Neural progenitor cell (in vitro differentiated cells): ENCODE data around the gene ARHGEF16.

- RAMPAGE, long total RNA = no peak
These were observed 102.9 kb upstream of the ARHGEF16 start for GRCh38 chr1:3351355-3352181.

DNA sequence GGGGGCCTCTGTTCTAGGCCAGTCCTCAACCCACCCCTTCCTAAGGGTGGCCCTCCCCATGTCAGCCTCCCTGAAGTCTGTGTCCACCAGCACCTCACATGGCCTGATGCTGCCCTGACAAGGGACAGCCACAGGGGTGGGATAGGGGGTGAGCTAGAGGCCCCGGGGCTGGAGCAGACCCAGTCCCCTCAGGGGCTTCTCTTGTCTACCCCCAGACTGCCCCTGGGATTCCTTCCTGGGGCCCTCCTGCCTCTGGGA is 15.0 kb upstream of the ARHGEF16 start:
- RAMPAGE, long total RNA = no peak

DNA sequence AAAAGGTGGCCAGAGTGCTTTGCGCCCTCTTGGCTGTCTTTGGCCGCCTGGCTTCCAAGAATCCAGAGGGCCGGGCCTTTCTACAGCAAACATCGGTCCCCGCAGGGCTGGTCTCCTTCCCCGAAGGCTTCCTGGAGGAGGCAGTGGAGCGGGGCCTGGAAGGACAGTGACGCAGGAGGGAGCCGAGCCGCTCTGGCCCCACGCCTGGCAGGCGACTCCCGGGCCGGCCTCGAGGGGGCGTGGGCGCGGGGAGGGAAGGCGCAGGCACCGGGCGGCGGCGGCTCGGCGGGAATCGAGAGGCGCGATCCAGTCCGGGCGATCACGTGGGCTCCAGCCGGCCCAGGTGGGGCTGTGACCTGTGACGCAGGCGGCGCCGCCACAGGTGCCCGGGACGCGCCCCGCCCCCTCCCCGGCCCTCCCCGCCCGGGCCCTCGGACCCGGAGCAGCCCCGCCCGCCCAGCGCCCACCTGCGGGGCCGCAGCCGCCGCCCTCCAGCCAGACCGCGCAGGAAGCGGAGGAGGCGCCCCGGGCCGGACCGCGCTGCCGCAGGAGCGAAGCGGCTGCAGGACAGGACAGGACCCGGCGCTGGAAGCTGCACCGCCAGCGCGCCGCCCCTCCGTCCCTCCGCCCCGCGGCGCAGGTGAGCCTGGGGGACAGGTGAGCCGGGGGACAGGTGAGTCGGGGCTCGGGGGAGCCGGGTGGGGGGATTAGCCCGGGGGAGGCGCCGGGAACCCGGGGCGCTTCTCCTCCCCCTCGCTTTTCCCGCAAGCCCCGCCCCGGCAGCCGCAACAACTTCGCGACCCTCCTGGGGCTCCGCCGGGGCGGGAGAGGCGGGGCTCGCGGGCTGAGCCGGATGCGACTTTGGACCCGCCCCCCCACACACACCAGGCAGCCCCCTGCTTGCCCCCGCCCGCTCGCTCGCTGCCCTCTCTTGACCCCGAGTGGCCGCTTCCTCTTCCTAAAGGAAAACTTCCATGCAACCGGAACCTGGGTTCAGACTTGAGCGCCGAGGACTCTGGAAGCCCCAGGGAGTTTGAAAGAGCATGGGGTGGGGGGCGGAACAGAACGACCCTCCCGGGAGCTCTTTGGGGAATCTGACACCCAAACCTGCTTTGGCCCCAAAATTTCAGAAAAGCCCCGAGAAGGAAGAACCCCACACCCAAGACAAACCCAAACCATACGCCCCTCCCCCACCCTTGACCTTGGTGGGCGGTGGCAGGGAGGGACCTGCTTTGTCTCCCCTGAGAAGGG is at the start of gene ARHGEF16:
Gene ARHGEF16, plus strand, starts transcription at position 494 of the 1,251 bp plus-strand sequence.
- RAMPAGE, long total RNA = no peak

DNA sequence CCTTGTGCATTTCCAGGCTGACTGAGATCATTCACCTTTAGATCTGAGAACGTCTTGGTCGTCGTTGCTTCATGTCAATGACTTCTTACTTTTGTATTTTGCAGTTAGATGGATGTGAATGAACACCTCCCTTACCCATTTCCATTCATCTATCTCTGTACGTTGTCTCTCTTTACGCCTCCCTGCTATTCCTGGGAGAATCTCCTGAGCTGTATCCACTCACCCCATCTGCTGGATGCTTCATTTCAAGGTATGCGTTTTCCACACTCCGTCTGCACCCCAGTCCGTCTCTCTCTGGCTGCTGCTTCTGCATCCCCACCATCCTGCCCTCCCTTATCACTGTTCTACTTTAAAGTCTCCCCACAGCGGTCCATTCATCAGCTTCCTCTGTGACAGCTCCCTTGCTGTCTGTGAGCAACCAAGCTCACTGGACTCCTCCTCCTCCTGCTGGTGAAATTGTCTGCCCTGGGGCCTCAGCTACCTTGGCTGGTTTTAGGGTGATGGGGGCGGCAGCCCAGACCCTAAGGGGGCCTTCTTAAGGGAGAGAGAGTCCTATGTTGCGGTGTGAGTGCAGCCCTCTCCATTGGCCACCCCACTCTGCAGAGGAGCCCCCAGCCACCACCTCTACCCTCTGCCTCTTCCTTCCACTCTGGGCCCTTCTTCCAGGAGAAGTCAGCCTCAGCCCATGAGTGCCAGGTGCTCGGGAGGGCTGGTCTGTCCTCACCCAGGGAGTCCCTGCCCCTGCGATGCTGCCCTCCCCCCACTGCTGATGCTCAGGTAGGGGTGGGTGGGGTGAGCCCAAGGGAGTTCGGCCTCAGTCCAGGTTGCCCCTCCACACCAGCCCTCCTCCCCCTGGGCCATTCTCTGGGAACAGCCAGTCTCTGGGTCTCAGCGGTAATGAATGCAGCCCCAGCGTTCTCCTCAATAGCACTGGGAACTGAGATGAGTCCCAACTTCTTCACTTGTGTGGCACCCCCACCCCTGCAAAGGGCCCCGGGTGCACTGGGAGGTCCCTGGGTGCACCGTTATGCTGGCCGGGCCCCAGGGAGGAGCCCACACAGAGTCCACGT is 34.7 kb downstream of the ARHGEF16 start:
- RAMPAGE, long total RNA = no peak

DNA sequence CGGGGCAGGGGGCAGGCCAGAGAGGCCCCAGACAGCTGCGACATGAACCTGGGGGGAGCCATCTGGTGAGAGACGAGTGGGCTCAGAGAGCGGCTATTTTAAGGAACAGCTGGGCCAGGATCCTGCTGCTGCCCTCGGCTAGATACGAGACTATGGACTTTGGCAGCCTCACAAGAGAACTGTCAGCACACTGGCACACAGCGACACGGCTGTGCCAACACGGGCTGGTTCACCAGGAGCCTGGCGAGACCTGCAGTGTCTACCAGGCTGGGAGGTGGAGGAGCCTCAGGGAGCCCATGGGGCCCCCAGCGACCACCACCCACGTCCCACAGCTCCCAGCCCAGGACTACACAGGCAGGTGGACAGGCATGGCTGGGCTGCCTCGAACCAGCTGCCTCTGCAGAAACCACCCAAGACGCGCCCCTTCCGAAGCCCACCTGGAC is 75.0 kb downstream of the ARHGEF16 start:
- RAMPAGE, long total RNA = no peak

GRCh38 chr1:3675152-3675800 is 23.0 kb downstream of the TP73 start:
- RAMPAGE, long total RNA = no peak

DNA sequence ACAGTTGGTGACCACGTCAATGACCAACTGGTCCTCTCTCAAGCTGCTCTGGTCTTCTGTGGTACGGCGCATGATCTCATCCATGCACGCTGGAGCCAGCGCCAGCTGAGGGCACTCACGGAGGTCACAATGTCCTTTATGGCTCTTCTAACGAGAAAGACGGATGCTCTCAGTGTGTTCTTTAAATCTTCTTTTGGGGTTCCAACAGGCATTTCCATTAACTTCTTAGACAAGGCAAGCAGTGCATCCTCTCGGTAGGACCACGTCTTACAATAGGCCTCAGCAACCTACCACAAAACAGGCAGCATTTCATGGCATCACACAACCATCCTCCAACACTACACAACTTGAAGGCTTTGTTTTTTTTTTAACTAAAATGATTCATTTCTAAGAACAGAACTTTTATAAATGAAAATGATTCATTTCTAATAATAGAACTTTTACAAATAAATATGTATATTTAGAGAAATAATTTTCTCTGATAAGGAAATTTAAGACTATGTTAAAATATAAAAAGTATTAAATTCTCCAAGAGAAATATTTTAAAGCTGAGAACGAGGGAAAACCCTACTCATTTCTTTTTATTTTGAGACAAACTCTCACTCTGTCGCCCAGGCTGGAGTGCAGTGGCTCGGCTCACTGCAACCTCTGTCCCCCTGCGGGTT is 22.1 kb downstream of the CEP104 start:
- RAMPAGE, long total RNA = no peak

- RAMPAGE, long total RNA = no peak
These were observed 12.4 kb downstream of the DFFB start for GRCh38 chr1:3869514-3870314.

GRCh38 chr1:4654889-4655537 is 604 bp downstream of the AJAP1 start:
- RAMPAGE, long total RNA = no peak

GRCh38 chr1:6001774-6002423 is 9.7 kb upstream of the NPHP4 start:
- RAMPAGE, long total RNA = no peak

DNA sequence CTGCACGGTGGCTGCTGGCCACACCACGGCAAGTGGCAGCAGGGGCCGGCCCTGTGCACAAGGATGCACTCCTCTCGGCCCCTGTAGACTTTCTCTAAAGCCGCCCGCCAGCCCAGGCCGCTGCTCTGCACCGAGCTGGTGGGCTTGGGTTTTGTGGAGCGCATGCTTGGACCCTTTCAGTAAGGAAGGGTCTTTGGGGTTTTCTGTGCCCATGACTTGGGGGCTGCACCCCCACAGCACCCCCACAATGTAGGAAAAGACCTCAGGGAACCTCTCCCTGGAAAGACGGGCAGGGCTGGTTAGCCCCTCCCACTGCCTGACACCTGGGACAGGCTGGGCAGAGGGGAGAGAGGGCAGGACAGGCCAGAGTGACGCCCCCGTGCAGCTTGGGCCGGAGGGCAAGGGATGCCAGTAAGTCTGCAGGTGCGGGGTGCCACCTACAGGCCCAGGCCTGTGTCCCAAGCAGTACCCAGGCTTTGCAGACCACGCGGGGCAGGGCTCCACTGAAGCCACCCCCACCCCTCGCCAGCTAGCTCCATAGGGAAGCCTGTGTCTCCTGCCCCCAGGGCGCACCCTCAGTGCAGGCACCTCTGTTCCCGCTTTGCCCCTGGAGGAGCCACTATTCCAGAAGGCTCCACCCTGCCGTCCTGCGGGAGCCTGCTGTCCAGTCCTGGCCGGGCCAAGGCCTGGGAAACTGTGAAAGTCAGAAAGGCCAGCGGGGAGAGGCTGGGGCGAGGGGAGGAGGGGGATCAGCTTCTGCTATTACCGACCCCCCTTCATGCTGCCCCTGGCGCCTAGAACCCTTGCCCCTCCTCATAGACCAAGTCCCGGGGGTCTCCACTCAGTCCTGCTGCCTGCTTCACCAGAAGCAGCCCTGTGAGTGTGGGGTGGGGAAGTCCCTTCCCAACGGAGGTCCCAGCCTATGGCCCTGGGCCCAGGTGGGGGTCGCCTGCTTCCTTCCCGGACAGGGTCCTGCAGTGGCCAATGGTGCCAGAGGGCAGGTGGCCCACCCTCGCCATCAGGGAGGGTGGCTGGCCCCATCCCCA is 54.1 kb downstream of the KCNAB2 start:
- RAMPAGE, long total RNA = no peak

- RAMPAGE, long total RNA = no peak
These were observed 3.3 kb downstream of the RNF207 start for GRCh38 chr1:6209167-6209653.

- RAMPAGE, long total RNA = no peak
These were observed 2.0 kb upstream of the GPR153 start for GRCh38 chr1:6262810-6263429.

GRCh38 chr1:6300281-6301027 is 39.6 kb upstream of the GPR153 start:
- RAMPAGE, long total RNA = no peak

DNA sequence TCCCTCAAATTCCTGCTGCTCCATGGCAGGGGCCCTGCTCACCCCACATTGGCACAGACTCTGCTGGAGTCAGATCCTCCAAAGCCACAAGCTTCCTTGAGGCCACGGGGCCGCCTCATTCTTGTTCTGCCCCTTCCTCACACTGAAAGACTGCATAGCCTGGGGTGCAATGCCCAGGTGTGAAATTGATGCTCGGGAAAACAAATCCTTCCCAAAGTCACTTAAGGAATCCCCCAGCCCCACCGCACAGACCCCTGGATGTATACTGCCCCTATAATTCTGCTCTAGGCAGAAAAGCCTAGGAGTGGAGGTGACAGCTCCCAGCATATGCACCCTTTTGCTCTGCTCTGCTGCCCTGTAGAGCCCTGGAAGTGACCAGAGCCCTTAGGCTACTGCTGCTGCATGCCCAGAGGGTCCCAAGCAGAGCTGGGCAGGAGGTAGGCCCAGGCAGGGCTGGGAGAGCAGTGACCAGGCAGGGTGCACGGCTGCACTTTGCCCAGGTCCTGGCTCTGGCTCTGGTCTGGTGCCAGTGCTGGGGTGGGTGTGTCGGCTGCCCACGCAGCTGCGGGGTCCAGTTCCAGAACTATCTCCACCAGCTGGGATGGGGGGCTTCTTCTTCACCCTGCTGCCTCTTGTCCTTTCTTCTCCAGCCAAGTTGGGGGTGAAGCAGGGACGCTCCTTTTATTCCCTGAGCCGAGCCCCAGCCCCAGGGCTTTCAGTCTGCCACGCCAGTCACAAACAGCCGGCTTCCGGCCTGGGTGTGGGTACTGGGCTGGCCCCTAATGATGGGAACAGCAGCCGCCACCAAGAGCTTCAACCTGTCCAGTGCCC is 1.5 kb downstream of the HES2 start:
- RAMPAGE, long total RNA = no peak

DNA sequence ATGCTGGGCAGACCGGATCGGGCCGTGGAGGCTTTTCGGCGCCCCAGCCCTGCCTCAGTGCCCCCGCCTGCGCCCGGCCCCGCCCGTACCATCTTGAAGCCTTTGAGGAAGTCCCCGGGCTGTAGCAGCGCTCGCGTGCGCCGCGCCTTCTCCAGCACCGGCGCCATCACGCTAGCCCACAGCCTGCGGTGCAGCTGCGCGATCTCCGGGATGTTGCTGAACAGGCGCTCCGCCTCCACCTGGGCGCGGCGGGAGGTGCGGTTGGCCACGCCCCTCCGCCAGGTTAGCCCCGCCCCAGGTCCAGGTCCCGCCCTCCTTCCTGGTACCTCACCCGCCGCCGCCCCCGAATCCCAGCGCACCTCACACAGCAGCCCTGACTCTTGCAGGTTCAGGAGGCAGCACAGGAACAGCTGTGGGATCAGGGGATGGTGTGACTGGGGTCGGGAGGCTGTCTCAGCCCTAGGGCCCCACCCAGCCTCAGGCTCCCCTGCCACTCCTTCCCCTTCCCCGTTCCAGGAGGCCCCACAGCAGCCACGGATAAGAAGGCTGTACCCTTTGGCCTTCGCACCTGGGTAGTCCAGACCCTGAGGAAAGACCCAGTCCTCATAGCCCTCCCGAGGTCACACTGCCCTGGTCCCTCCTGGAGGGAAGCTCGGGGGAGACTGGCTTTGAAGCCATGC is 5.6 kb upstream of the TNFRSF25 start:
- RAMPAGE, long total RNA = no peak

- RAMPAGE, long total RNA = no peak
These were observed 6.7 kb downstream of the PLEKHG5 start for GRCh38 chr1:6484785-6485211.

- RAMPAGE, long total RNA = no peak
These were observed 4.9 kb downstream of the PLEKHG5 start for GRCh38 chr1:6486454-6487017.

DNA sequence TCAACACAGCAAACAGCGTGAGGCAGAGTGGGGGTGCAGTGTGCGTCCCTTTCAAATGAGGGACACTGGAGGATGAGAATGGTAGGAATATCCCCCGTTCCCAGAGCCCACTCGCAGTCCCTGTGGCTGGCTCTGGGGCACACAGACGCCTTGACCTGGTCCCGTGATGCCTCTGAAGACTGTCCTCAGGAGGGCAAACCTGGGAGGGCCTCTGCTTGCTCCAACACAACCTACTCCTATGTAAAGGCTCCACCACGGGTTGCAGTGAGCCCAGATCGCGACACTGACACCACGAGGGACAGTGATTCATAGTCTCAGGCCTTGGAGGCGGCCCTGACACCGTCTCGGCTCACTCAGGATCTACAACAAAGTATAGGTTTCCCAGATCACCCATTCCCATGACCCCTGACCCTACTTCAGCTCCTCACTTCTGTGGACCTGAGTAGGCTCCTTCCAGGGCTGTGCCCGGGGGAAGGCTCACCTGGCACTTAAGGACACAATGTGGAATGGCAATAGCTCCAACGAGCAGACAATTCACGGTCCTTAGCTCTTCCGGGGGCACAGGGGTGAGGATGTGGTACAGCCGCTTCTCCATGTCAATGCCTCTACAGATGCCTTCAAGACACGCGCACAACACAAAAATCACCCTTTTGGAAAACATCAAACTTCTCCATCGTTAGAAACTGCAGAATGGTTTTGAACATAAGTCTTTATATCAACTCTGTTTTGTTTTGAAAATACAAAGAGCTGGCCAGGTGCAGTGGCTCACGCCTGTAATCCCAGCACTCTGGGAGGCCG is 27.9 kb downstream of the NOL9 start:
- RAMPAGE, long total RNA = no peak

- RAMPAGE, long total RNA = no peak
These were observed 9.1 kb downstream of the NOL9 start for GRCh38 chr1:6544708-6546020.